Occipital lobe (tissue), 2 donors: Measurements from ENCODE around the genes OR6C1, OR6C75, OR6C65, OR10P1 and BLOC1S1.

GRCh38 chr12:54723559-54723758, 75.3 kb upstream of the DCD start:
- RAMPAGE, long total RNA: no peak

GRCh38 chr12:54888218-54888775, 34.0 kb downstream of the MUCL1 start:
- RAMPAGE, long total RNA: no peak

DNA sequence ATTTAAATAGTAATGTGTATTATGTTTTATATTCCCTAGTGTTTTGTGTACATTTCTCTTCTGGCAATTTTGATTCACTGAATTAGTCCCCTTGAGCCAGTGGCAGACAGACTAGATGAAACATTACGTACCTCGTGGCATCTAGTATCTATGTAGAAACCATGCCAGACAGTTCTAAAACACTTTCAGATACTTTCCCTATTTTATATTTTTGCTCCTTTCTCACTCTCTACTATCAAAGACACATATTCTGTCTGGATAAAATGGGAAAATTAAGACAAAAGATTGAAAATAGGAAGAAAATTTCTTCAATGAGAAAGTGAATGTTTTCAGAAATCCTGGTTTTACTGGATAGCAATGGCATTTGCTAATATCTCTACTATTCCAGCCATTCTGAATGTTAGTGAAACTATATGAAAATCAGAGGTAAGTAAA, at the start of gene OR6C1:
Gene OR6C1 (plus strand): TSS at position 170 of the 435 bp plus-strand sequence.
- RAMPAGE, long total RNA: no peak

DNA sequence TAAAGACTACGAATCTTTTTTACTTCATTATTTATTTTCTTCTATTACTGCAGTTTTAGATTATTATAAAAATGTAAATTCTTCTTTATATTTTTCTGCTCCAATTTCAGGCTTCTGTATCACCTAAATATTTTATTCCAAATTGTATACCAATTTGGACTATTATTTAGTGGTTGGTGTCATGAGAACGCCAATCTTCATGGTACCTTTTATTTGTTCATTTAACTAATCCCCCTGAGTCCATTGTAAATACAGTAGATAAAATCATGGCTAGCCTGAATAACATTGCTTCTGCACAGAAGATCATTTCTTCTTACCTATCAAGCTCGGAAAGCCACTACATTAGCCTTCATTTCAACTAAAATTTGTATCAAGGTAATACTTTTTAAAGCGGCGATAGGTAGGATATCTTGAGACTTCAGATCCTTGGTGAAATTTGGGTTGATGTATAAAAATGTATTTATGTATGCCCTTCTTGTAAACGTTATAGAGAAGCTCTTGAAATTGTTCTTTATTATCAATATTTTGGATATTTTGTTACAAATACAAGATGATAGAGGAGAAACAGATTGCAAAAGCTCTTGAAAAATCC, at the start of gene OR6C75:
Gene OR6C75 (plus strand): TSS at position 326 of the 592 bp plus-strand sequence.
- RAMPAGE, long total RNA: no peak

- RAMPAGE, long total RNA: no peak
Measured at GRCh38 chr12:55400246-55400653, at the start of gene OR6C65. TSS of gene OR6C65 (plus strand) at chr12:55400529.

DNA sequence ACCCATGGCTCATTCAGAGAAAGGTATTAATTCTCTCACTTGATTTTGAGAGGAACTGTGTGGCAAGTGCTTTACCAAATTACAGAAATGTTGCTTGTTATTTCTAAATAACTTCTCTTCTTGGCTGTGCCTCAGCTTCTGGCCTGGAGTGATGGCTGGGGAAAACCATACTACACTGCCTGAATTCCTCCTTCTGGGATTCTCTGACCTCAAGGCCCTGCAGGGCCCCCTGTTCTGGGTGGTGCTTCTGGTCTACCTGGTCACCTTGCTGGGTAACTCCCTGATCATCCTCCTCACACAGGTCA, at the start of gene OR10P1:
Gene OR10P1 (plus strand): TSS at position 152 of the 305 bp plus-strand sequence.
- RAMPAGE, long total RNA: no peak

GRCh38 chr12:55706697-55707099, 1.0 kb downstream of the ITGA7 start:
- RAMPAGE, long total RNA: no peak

DNA sequence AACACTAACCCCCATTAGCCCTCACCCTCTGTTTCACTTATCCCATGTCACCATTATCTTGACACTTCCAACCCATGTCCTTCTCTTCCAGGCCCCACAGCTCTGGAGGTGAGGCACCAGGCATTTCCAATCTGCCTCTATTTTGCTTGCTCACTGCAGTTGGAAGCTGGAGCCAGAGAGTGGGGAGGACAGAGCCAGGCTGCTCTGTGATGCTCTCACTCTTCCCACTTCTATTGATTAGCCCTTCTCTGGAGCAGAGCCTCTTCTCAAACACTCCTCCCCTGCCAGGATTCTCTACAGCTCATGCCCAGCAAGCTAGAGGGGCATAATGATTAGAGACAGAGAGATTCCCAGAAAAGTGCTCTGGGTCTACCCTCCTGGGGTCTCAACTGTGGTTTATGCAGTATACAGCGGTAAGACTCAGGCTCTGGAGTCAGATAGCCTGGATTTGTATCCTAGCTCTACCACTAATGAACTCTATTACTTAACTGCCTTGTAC, 2.8 kb upstream of the BLOC1S1 start:
- RAMPAGE, long total RNA: no peak

- RAMPAGE, long total RNA: start-site peak on the plus strand at chr12:55716035-55716165, 13,084 and 12,125 reads in 2 replicates
Measured at GRCh38 chr12:55715711-55716833, at the start of gene BLOC1S1. TSS of gene BLOC1S1 (plus strand) at chr12:55716046.

GRCh38 chr12:55743239-55744298, 647 bp downstream of the GDF11 start:
- RAMPAGE, long total RNA: no peak

GRCh38 chr12:55811621-55812397, 5.7 kb downstream of the SARNP start:
- RAMPAGE, long total RNA: no peak

GRCh38 chr12:55828025-55828590, 1.3 kb downstream of the DNAJC14 start:
- RAMPAGE, long total RNA: no peak

GRCh38 chr12:55874261-55874952, 31.7 kb upstream of the MMP19 start:
- RAMPAGE, long total RNA: no peak

DNA sequence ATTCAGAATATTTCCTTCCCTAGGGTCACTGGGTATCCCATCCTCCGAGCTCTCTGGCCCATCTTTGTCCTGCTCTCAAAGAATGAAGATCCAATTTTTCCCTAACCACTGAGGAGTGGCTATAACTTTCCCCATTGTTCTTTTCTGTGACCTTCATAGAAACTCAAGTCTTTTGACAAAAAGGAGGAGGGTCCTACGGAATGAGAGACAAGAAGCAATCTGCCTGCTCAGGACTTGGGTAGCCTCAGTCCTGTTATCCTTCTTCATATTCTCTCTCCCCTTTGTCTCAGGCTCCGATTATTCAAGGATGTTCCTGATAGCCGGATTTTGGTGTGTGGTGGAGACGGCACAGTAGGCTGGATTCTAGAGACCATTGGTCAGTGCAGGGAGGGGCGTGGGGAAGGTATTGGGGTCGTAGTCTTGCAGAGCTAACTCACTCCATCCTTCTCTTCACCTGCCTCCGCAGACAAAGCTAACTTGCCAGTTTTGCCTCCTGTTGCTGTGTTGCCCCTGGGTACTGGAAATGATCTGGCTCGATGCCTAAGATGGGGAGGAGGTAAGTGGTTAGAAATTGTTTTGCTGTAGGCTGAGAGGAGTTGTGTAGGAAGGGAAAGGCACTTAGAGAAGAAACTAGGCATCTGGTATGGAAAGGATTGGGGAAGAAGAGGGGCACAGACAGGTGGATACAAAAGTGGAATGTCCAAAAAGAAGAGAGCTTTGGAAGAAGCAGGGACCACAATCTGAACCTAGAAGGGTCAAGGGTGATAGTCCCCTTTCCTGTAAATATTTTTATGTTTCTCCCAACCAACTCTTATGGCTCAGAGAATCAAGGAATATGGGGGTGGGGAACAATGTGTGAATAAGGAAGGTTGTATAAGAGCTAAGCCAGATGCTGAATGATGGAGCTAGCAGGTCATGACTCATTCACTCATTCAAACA, 11.0 kb downstream of the DGKA start:
- RAMPAGE, long total RNA: no peak

GRCh38 chr12:55952590-55953400, 13.0 kb downstream of the PMEL start:
- RAMPAGE, long total RNA: no peak

GRCh38 chr12:55955382-55955887, 10.4 kb downstream of the PMEL start:
- RAMPAGE, long total RNA: no peak

DNA sequence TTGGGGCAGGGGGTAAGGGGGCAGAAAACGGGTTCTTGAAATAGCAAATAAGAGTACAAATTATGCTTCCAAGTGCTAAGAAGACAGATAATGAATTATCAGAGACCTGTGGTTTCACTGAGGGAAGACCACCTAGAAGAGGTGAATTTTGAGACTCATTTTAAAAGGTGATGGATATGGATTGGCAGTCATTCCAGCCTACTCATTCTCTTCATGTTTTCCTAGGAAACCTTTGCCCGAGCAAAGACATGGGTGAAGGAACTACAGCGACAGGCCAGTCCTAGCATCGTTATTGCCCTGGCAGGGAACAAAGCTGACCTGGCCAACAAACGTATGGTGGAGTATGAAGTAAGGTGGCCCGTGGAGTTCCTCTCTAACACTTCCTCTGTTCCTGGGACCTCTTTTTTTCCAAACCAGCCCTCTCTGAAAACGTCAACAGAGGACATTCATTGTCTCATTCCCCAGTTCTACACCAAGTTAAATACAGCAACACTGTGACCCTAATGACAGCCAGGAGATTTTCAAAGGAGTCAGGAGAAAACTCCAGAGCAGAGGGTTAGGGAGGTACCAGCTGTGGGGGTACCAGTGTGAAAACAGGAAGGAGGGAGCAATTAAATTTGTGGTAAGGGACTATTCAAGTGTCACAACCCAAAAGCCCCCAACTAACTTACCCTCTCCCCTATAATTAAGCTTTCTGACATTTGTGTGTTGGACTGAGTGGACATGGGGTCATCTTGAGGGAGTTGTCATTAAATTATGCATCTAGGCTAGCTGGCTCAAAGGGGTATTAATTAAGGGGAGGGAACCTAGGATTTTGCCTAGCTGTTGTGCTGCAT, 6.4 kb upstream of the SUOX start:
- RAMPAGE, long total RNA: no peak

- RAMPAGE, long total RNA: no peak
Measured at GRCh38 chr12:56007164-56008524, 10.6 kb downstream of the SUOX start.

- RAMPAGE, long total RNA: no peak
Measured at GRCh38 chr12:56081146-56081501, 1.2 kb downstream of the ERBB3 start.

- RAMPAGE, long total RNA: no peak
Measured at GRCh38 chr12:56154153-56154935, 2.0 kb downstream of the MYL6B start.